Right lobe of liver (tissue), 4 donors: ENCODE measurements around a stretch of chr21.

- PRO-cap, 4 experiments = no peak in any of the 4 experiments
- RAMPAGE, long total RNA, 2 experiments = no peak in any of the 2 experiments
These were observed 77.9 kb downstream of the ADARB1 start for GRCh38 chr21:45152115-45152762.

- PRO-cap, 4 experiments = no peak in any of the 4 experiments
- RAMPAGE, long total RNA, 2 experiments = no peak in any of the 2 experiments
These were observed 77.8 kb downstream of the POFUT2 start for GRCh38 chr21:45209990-45210259.

GRCh38 chr21:45226771-45227333 lies 60.8 kb downstream of the POFUT2 start:
- PRO-cap, 4 experiments = no peak in any of the 4 experiments
- RAMPAGE, long total RNA, 2 experiments = no peak in any of the 2 experiments

DNA sequence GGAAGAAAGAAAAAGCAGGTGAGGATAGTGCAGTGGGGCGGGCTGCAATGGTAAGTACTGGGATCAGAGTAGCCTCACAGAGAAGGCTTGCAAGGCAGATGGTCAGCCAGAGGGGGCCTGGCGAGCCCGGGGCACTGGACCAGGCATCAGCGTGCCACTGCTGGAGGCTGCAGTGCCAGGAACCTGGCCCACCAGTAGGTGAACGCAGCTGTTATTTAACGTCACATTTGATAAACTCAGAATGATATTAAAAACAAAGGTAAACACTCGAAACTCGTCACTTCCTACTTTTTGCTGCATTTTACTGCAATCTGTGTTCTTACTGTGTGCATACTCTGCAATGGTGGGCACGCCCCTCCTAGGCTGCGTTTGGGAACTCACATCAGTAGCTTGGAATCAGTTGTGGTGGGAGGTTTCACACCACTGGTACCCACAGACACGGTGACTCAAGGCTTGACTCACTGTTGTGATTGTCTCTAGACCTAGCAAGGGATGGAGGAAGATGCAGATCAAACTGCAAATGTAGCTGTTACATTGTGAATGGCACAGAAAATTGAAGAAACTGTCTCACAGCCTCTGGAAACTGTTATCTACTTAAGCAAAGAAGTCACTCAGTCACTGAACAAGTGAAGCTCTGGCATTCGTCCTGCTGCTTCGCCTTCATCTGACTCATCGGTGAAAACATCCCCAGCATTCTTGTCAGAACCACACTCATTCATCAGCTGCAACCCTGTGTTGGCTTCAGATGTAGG lies 59.7 kb downstream of the POFUT2 start:
- PRO-cap, 4 experiments = no peak in any of the 4 experiments
- RAMPAGE, long total RNA, 2 experiments = no peak in any of the 2 experiments

GRCh38 chr21:45278428-45278952 lies 9.2 kb downstream of the POFUT2 start:
- PRO-cap, 4 experiments = no peak in any of the 4 experiments
- RAMPAGE, long total RNA, 2 experiments = no peak in any of the 2 experiments

- PRO-cap, 4 experiments = peak in 1 of 4 experiments; most common plus-strand start chr21:45302337 (in 1); most common minus-strand start chr21:45302286 (in 1)
- RAMPAGE, long total RNA, 2 experiments = no peak in any of the 2 experiments
These were observed 14.6 kb upstream of the POFUT2 start for GRCh38 chr21:45302008-45303062.

DNA sequence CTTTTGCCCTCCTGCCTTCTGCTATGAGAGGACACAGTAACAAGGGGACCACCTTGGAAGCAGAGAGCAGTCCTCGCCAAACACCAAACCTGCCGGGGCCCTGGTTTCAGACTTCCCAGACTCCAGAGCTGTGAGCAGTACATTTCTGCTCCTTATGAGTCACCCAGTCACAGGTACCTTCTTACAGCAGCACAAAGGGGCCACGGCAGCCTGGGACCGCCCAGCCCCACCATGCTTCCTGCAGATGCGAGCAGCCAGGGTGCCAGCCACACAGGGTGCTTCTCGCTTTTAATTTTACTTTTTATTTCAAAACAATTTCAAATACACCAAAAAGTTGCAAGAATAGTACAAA lies 17.3 kb upstream of the POFUT2 start:
- PRO-cap, 4 experiments = no peak in any of the 4 experiments
- RAMPAGE, long total RNA, 2 experiments = no peak in any of the 2 experiments

DNA sequence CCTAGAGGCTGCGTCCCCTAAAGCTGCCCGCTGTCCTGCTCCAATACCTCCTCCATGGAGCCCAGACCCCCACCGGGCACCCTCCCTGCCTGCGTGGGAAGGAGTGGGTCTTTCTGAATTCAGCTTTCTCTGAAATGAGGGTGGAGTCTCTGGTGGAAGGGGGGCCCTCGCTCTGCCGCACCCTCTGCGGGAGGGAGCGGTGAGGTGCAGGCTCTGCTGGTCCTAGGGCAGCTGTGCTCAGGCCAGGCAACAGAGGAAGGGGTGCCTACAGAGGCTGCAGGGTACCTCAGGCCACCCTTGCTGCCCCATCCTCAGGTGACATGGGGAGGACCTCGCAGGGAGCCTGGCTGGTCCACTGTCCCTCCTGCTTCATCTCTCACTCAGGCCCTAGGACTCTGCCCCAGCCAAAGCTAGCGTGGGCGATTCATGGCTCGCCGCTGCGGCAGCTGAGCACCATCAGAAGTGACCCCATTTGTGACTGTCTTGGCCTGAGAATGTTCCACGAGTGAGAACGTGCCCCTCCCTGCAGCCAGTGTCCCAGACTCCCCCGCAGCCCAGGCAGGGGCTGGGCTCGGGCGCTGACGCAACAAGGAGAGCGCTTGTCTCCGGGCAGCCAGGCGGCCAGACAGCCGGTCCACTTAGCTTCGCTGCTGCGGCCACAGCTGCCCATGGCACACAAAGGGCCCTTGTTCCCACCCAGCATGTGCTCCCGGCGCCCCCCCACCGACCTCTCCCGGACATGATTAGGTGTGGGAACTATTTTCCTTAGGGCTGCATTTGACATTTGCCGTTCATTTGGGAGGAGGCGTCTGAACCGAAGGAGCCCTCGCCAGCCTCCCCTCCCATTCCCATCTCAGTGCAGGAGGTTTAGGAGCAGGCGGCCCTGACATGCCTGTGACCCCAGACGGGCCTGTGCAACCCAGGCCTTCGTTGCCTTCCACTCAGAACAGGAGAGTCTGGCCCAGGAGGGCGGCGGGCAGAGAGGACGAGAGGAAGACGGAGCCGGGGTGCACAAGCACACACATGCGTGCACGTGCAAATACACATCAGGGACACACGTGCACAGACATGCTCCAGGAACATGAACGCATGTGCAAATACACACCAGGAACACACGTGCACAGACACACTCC lies 19.2 kb upstream of the POFUT2 start:
- PRO-cap, 4 experiments = peak in 3 of 4 experiments; most common plus-strand start position 628 of the sequence (in 2); most common minus-strand start position 378 of the sequence (in 2)
- RAMPAGE, long total RNA, 2 experiments = no peak in any of the 2 experiments

DNA sequence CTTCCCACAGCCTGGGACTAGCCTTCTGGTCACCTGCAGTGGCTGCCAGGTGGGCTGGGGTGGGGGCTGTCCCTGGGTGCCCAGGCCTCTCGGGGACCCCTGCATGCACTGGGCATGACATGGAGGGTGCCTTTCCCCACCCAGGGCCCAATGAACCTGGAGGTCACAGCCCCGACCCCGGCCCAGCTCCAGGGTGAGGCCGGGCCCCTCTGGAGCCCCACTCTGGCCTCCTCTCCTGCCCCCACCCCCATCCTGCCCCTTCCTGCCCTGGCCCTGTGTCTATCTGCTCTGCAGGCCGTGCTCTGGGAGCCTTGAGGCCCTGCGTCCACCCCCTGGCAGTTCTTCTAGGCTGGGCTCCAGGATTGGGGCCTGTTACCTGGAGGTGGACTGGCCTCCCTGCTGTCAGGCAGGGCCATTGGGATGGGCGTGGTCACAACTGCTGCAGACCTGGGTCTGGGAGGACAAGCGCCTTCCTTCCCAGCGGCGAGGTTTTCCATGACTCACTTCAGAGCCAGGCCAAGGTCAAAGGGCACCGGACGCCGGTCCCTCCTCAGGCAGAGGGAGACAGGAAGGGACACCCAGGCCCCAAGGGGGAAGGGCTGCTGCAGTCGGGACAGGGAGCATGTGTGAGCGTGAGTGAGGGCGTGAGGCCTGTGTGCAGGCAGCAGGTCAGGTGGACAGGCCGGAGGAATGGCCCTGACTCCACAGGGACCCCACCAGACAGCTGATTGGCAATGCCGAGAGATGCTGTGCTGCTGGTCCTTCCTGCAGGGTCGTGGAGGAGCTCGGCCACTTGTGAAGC lies 31.0 kb upstream of the POFUT2 start:
- PRO-cap, 4 experiments = peak in 1 of 4 experiments; most common plus-strand start position 719 of the sequence (in 1); most common minus-strand start position 417 of the sequence (in 1)
- RAMPAGE, long total RNA, 2 experiments = no peak in any of the 2 experiments

- PRO-cap, 4 experiments = no peak in any of the 4 experiments
- RAMPAGE, long total RNA, 2 experiments = no peak in any of the 2 experiments
These were observed 57.7 kb upstream of the COL18A1 start for GRCh38 chr21:45347323-45347672.

- PRO-cap, 4 experiments = no peak in any of the 4 experiments
- RAMPAGE, long total RNA, 2 experiments = no peak in any of the 2 experiments
These were observed 34.3 kb upstream of the COL18A1 start for GRCh38 chr21:45370735-45371054.

GRCh38 chr21:45378051-45378911 lies 26.7 kb upstream of the COL18A1 start:
- PRO-cap, 4 experiments = no peak in any of the 4 experiments
- RAMPAGE, long total RNA, 2 experiments = no peak in any of the 2 experiments

GRCh38 chr21:45386549-45387543 lies 18.1 kb upstream of the COL18A1 start:
- PRO-cap, 4 experiments = no peak in any of the 4 experiments
- RAMPAGE, long total RNA, 2 experiments = no peak in any of the 2 experiments

GRCh38 chr21:45459652-45460093 lies 54.7 kb downstream of the COL18A1 start:
- PRO-cap, 4 experiments = peak in 2 of 4 experiments; most common plus-strand start chr21:45459986 (in 2)
- RAMPAGE, long total RNA, 2 experiments = no peak in any of the 2 experiments

GRCh38 chr21:45469049-45470281 lies 64.5 kb downstream of the COL18A1 start:
- PRO-cap, 4 experiments = peak in 3 of 4 experiments; most common plus-strand start chr21:45469687 (in 2); most common minus-strand start chr21:45469467 (in 2)
- RAMPAGE, long total RNA, 2 experiments = no peak in any of the 2 experiments

DNA sequence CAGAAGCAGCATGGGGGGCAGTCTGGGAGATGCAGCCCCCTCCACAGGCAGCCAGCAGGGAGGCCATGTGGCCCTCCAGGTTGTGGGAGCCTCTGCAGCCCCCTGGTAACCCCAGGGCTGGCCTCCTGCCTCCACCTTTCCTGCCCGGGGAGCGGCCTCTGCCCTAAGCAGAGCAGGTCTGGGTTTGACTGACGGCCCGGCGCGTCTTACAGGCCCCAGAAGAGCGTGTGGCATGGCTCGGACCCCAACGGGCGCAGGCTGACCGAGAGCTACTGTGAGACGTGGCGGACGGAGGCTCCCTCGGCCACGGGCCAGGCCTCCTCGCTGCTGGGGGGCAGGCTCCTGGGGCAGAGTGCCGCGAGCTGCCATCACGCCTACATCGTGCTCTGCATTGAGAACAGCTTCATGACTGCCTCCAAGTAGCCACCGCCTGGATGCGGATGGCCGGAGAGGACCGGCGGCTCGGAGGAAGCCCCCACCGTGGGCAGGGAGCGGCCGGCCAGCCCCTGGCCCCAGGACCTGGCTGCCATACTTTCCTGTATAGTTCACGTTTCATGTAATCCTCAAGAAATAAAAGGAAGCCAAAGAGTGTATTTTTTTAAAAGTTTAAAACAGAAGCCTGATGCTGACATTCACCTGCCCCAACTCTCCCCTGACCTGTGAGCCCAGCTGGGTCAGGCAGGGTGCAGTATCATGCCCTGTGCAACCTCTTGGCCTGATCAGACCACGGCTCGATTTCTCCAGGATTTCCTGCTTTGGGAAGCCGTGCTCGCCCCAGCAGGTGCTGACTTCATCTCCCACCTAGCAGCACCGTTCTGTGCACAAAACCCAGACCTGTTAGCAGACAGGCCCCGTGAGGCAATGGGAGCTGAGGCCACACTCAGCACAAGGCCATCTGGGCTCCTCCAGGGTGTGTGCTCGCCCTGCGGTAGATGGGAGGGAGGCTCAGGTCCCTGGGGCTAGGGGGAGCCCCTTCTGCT lies 30.0 kb downstream of the SLC19A1 start:
- PRO-cap, 4 experiments = peak in 1 of 4 experiments; most common plus-strand start position 275 of the sequence (in 1); most common minus-strand start position 378 of the sequence (in 1)
- RAMPAGE, long total RNA, 2 experiments = no peak in any of the 2 experiments

DNA sequence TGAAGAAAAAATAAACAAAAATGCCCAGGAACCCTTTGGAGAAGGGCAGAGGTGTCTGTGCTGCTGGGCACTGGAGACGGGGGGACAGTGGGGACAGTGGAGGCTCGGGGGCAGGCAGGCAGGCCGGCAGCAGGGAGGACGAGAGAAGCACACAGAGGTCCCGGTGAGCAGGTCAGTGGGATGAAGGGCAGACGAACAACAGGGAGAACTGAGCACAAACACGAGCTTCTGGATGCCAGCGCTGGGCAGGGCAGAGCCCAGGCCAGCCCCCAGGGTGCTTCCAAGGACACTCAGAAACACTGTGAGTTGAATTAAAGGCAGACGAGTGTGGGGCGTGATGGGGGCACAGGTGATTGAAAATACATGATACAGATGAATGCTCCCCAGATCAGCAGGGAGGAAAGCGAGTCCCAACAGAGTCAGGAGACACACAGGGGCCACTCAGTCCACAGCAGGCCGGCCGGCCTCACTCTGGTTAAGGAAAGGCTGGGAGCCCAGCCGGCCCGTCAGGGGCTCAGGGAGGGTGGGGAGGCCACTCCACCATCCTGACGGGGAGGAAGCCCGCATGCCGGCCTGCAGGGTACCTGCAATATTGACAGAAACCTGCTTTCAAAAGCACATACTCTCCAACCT lies 14.1 kb downstream of the SLC19A1 start:
- PRO-cap, 4 experiments = peak in 2 of 4 experiments; most common plus-strand start position 217 of the sequence (in 1); most common minus-strand start position 197 of the sequence (in 1)
- RAMPAGE, long total RNA, 2 experiments = no peak in any of the 2 experiments

DNA sequence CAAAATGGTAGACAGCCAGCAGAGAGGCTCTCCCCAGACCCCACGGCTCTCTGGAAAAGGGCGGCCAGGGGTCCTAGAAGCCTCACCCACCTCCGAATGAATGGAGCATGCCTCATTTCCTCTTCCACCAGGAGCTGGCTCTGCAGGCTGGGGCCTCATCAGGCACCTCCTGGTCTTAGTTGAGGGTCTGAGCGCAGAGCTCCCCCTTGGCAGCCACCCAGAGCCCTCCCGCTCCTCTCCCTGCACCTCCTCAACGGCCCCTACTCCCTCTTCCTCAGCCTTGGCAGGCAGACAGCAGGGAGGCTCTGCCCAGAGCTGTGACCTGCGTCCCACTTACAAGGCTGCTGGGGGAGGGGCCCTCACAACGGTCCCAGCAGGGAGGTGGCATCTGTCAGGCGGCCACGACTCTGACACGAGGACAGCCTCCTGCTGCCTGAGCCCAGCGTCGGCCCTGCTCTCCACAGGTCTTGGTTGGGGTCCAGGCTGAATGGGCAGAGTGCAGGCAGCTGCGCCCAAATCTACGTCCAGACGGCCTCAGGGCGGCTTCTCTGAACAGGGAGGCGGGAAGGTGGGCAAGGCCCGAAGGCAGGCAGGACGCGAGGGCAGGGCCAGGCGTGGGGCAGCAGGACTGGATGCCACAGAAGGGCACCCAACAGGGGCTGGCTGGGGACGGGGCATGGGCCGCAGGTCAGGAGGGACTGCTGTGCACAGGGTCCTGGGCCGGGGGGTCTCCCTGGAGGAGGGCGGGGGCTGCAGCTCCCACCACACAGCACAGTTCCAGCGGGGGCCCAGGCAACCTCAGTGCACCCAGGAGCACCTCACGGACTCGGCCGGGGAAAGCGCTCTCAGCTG lies 7.6 kb downstream of the SLC19A1 start:
- PRO-cap, 4 experiments = peak in 4 of 4 experiments; most common plus-strand start position 463 of the sequence (in 4); most common minus-strand start position 276 of the sequence (in 2)
- RAMPAGE, long total RNA, 2 experiments = start-site peak on the minus strand in 1 of 2 experiments, centred at position 328 of the sequence, 84 reads per replicate

DNA sequence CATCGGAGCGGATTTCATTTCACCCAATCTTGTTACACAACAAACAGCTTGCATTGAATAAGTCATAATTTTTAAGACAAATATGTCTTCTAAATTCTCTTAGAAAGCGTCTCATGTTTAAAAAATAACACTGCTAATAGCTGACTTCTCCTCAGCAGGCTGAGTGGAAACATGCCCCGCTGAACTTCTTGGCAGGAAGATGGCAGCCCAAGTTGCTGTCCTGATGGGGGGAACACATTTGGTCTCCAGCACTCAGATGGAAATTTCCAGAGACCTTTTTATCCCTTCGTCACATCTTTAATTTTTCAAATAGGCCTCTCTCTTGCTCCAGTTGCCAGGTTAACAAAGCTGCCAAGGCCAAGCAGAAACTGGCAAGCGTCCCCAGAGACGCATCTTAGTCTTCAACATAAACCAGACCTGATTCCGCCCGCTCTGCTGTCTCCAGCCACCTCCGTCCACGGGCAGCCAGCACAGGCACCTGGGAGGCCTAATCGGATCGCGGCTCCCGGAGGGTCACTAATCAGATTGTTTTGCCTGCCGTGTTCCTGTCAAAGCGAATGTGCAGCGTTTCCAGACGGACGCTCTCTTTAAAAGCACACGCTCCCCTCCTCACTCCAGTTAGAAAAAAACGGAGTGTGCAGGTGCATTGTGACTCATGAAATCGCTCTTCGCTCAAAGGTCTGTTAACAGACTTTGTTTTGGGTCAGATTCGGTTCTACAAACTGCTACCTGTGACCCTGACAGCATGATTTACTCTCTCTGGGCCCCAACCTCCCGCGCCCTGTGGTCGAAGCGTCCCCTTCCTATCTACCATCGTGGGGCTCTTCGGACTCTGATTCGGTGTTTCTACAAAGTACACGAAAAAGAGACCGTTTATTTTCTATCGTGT lies 29.0 kb upstream of the SLC19A1 start:
- PRO-cap, 4 experiments = no peak in any of the 4 experiments
- RAMPAGE, long total RNA, 2 experiments = no peak in any of the 2 experiments

DNA sequence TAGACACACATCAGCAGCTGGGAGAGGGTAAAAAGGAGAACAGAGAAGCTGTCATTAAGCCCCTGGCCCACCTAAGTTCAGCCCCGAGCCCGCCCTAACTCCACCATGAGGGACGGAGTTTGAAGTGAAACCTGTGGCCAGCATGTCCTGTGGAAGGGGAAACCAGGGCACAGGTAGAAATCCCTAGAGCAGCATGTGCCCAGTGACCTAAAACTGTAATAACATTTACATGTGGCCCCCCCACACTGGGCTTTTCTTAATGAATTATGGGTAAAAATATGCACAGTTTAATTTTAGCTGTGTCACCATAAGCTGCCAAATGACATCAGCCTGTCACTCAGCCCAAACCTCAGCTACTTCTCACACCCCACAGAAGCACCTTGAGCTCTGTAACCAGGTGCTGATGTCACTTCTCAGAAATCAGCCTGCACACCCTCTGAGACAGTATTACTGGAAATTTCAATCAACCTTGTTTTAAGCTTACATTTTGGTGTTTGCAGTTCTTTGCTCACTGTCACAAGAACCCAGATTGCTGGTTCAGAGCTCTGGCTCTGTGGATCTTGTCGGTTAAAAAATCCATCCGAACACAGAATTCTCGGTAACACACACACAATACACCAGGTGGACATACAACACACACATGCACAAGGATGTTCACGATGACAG lies 50.0 kb upstream of the SLC19A1 start:
- PRO-cap, 4 experiments = no peak in any of the 4 experiments
- RAMPAGE, long total RNA, 2 experiments = no peak in any of the 2 experiments